Retinal pigment epithelial cell (primary cell): ENCODE measurements around the gene MTPAP.

GRCh38 chr10:29691691-29692146 lies 56.9 kb upstream of the SVIL start:
- RRBS = no CpG with 5 or more reads among the region's 7 CpGs

- RRBS = no CpG with 5 or more reads among the region's 20 CpGs
Measured at GRCh38 chr10:29839631-29840939, 205.3 kb upstream of the SVIL start.

- RRBS = no CpG with 5 or more reads among the region's 5 CpGs
Measured at GRCh38 chr10:29881273-29881585, 178.2 kb downstream of the JCAD start.

DNA sequence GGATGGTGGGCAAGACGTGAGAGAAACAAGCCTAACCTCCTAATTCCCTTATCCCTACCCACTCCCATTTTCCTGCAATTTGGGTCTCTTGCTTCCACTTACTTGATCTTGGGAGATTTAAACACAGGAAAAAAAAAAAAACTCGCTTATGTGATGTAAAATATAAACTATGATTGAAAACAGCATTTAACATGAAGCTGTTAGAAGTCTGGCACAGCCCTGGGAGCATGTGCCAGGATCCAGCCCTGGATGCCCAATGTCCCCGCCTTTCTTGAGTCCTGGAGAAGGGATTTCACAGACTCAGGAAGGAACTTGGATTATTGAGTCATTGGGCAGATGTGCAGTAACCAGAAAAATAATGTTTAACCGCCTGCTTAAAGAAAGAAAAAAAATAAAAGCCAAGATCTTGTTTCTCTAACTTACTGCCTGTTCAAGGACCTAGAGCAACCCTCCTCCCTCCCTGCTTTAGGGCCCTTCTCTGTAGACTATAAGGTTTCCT lies 3.7 kb upstream of the JCAD start:
- RRBS = no CpG with 5 or more reads among the region's 4 CpGs

GRCh38 chr10:30182588-30183217 lies 123.3 kb upstream of the JCAD start:
- RRBS = no CpG with 5 or more reads among the region's 21 CpGs

- RRBS = no CpG with 5 or more reads among the region's 9 CpGs
Measured at GRCh38 chr10:30215567-30216084, 133.5 kb downstream of the MTPAP start.

- RRBS = no CpG with 5 or more reads among the region's 45 CpGs
Measured at GRCh38 chr10:30348435-30349538, at the start of gene MTPAP. Gene MTPAP (minus strand): TSS chr10:30349278.

GRCh38 chr10:30418618-30419190 lies 15.3 kb upstream of the MAP3K8 start:
- RRBS = no CpG with 5 or more reads among the region's 4 CpGs

- RRBS = no CpG with 5 or more reads among the region's 1 CpG
Measured at GRCh38 chr10:30437912-30438413, 4.0 kb downstream of the MAP3K8 start.

GRCh38 chr10:30458783-30459561 lies 25.0 kb downstream of the MAP3K8 start:
- RRBS = no CpG with 5 or more reads among the region's 13 CpGs

DNA sequence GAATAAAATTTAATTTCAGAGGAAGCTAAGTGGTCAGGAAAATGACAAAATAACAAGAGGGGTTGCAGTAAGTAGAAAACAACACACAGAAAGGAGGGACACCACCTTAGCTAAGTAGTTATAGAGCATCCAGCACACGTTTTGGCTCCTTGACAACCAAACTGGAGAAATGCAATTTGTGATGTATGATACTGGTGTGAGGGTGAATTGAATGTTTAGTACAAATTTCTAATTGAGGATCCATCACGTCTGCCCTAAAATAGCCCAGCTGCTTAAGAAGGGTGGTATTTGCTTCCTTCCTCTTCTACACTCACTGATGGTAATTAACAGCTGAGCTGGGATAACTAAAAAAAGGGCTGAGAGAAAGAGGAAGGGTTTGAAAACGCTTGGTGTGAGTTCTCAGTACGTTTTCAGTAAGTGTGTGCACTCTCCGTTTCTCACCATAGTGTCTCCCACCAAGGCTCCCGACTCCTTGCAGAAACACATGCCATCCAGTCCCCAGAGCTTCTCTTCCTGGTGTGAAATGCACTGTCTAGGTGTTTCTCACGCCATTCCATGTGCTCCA lies 54.3 kb downstream of the MAP3K8 start:
- RRBS = no CpG with 5 or more reads among the region's 7 CpGs

DNA sequence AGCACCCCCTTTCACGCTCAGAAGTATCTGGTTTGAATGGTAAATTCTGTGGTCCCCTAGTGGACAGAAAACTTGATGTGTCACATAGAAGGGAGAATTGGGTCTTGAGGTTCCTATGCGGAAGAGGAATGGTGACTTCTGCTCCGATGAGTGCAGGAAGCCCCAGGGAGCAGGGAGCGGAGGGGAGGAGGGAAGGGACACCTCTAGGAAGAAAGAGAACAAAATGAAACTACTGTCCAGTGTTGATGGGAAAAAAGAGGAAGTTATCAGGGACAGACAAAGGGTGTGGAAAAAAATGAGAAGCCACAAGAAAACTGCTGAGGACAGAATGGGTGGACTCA lies 59.9 kb downstream of the MAP3K8 start:
- RRBS = no CpG with 5 or more reads among the region's 4 CpGs

DNA sequence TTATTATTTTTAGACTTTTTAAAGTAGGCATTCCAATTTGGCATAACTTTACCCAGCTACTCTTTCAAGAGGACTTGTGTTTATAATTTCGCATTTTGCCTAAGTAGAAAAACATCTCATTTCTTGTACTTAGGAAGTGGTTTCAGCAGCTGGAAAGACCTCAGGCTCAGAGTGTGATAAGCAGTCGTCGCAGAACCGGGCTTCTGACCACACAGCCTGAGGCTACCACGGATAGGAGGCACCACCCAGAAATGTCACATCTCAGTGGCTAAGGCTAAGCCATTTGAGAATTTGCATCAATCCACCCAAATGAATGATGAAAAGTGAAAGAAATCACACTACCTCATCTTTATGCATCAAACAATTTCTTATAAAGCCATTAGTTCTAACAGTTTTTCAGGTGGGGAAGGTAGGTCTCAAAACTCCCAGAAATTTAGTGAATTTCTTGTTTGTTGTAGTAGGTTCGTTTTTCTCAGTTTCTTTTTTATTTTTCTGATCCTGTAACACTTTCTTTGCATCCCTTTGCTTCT lies 68.3 kb downstream of the MAP3K8 start:
- RRBS = no CpG with 5 or more reads among the region's 6 CpGs

DNA sequence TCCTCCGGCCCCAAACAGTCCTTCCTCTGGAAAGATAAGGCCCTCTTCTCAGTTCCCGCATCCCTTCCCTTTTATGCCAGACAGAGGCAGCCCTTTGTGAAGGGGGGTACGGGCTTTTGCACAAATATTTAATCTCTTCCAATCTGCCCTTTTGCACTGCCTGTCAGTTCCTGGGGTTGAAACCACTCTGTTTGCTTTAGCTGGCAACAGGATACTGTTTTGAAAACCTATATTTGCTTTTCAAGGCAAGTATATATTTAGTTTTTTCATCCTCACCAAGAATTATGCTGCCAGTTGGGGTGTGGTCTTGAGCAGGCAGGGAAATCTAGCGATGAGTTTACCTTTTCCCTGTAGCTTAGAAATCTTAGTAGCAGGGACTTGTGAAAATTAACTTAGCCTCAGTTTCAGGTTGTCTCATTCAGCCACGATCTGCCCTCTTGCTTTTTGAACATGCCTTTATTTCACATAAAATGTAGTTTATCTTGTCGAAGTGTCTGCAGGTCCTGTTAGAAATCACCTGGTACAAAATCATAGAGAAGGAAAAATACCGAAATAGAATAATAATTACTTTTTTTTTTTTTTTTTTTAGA lies 23.7 kb downstream of the LYZL2 start:
- RRBS = no CpG with 5 or more reads among the region's 7 CpGs

DNA sequence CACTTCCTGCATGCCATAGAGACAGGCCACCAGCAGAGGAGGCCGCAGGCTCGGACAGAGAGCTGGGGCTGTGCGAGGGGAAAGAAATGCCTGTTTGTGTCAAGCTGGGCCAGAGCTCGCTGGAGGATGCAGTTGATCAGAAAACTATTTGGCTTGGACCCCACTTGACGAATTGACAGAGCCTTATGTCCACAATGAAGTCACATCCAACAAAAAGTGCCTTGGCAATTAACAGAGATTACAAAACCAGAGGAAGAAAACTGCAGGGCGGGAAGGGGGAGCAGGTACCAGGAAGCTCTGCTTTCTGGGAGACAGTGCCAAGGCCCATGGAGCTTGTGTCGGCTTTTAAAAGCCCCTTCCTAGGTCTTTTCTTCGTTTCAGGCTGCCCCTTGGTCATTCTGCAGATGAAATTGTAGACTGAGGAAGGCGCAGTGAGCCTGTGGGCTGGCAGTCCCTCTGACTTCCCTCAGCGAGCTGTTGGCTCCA lies 122.5 kb upstream of the LYZL2 start:
- RRBS = no CpG with 5 or more reads among the region's 10 CpGs

GRCh38 chr10:30858631-30859071 lies 173.0 kb downstream of the ZNF438 start:
- RRBS = no CpG with 5 or more reads among the region's 1 CpG

DNA sequence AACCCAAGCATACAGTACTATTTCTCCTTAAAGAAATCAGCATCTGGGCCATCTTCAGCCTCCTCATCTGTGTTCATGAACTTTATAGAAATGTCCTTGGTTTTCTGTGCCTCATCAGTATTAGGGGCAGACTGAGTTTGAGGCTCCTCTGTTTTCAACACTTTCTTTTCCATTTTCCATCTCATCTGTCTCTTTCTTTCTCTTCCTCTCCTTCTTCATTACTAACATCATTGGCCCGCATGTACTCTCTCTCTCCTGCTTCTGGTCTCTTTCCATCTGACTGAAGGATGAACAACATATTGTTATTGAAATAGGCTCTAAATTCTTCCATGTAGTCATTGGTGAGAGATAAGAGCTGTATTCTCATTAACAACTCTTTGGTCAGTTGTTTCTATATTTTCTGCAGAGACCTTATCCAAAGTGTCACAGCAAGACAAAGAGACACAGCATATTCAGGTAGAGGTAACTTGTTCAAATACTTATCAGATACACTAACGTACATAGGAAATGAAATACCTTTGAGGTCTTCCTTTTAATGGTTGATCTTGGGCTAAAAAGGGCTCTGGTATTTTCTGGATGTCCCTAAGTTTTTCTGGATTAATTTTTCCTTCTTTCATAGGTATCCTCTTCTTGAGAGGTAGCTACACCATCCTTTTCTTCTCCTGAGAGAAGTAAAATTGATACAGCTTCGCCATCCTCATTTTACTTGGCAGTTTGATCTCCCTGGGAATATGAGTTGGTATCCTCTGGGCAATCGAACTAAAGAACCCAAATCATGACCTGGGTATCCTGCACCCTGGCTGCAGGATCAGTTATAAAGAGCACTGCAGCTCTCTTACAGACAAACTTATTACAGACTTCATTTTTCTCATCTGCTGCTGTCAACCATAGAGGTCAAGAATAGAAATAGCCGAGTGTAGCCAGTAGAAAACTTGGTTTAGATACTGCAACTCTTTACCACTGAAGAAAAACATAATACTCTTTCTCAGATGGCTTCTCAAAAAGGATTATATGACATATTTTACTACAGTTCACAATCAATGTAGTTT lies 111.5 kb downstream of the ZNF438 start:
- RRBS = no CpG with 5 or more reads among the region's 5 CpGs

- RRBS = no CpG with 5 or more reads among the region's 2 CpGs
Measured at GRCh38 chr10:30957472-30958207, 74.0 kb downstream of the ZNF438 start.

DNA sequence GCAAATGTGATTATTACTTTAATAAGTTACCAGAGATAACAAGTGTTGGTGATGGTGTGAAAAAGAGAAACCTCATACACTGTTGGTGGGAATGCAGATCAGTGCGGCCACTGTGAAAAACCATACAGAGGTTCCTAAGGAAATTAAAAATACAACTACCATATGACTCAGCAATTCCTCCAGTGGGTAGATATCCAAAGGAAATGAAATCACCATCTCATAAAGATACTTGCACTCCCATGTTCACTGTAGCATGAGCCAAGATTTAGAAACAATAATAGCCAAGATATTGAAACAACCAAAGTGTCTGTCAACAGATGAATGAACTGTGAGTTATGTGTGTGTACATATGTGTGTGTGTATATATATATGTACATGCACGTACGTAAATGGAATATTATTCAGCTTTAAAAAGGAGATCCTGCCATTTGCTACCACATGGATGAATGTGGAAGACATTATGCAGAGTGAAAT lies 26.7 kb downstream of the ZNF438 start:
- RRBS = no CpG with 5 or more reads among the region's 3 CpGs

DNA sequence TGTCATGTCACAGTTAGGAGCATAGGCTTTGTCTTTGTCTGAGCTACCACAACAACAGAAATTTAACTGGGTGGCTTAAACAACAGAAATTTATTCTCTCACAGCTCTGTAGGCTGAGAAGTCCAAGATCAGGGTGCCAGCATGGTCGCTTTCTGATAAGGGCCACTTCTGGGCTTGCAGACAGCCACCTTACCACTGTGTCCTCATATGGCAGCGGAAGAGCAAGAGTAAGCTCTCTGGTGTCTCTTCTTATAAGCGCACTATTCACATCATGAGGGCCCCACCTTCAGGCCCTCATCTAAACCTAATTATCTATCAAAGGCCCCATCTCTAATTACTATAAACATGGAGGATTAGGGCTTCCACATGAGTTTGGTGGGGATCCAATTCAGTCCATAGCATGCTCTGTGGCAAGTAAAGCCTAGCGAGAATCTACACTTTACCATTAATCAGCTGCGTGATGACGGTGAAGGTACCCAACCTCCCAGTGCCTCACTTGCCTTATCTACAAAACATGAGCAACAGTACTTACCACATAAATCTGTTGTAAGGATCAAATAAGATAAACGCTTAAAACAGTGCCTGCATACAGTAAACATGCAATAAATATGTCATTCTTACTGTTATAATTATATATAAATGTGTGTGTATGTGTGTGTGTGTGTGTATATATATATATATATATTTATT lies 17.3 kb downstream of the ZNF438 start:
- RRBS = no CpG with 5 or more reads among the region's 7 CpGs